ENCODE measurements around a stretch of chr13.

DNA sequence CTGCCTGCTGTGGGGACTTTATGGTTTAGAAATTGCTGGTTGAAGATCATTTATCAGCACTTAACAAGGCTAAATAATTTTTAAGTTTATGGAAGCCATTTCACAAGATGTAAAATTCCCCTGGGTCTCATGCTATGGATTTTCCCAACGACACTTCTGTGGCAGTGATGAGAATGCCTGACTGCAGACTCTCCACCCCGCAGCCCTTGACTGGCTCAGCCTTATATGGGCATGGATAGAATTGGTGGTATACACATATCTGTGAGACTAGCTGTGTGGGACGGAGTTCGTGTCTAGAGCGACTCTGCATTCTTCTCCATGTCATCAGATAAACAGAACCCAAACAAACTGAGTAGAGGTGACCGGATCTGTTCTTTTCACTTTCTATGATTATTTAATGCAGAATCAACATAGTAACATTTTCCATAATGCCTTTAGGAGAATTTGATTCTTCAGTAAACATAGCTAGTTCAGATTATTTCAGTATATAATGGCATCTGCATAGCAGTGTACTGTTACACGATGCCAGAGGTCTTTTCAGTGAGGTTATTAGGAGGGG, 52.9 kb downstream of the COL4A2 start:
- PRO-cap: no peak
- RAMPAGE, long total RNA, 3 experiments: no peak in any of the 3 experiments

GRCh38 chr13:110400540-110401256, 93.6 kb downstream of the COL4A2 start:
- PRO-cap: no peak
- RAMPAGE, long total RNA, 3 experiments: no peak in any of the 3 experiments

- PRO-cap: no peak
- RAMPAGE, long total RNA, 3 experiments: no peak in any of the 3 experiments
Measured at GRCh38 chr13:110556154-110556499, 5.4 kb downstream of the RAB20 start.

- PRO-cap: unidirectional peak, plus-strand start at chr13:110559569; bidirectional peak, plus-strand start at chr13:110559819, minus-strand start at chr13:110559673
- RAMPAGE, long total RNA, 3 experiments: no peak in any of the 3 experiments
Measured at GRCh38 chr13:110559064-110559945, 2.2 kb downstream of the RAB20 start.

GRCh38 chr13:110627236-110628174, 12.2 kb downstream of the NAXD start:
- PRO-cap: no peak
- RAMPAGE, long total RNA, 3 experiments: no peak in any of the 3 experiments

DNA sequence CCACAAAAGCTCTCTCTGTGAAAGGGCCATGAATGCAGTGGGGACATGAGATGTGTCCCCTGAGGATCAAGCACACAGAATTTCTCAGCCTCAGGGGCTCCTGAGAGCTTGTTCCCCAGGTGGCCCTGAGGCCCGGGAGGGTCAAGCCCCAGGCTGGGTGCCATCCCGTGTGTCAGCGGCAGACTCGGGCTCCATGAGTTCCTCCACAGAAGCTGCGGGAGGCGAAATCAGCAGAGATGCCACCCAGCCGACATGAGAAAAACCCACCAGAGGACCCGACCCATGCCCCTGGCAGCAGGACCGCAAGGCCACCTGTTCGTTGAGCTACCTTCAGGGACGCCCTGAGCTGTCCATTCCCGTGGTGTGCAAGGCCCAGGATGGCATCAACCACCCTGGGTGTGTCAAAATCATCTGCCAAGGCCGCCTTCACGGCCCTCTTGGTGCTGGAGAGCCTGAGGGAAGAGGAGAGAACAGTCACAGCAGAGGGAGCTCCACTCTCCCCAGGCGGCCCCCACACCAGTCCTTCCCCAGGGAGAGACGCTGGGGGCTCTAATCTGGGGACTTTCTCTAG, 30.4 kb downstream of the NAXD start:
- PRO-cap: no peak
- RAMPAGE, long total RNA, 3 experiments: no peak in any of the 3 experiments

DNA sequence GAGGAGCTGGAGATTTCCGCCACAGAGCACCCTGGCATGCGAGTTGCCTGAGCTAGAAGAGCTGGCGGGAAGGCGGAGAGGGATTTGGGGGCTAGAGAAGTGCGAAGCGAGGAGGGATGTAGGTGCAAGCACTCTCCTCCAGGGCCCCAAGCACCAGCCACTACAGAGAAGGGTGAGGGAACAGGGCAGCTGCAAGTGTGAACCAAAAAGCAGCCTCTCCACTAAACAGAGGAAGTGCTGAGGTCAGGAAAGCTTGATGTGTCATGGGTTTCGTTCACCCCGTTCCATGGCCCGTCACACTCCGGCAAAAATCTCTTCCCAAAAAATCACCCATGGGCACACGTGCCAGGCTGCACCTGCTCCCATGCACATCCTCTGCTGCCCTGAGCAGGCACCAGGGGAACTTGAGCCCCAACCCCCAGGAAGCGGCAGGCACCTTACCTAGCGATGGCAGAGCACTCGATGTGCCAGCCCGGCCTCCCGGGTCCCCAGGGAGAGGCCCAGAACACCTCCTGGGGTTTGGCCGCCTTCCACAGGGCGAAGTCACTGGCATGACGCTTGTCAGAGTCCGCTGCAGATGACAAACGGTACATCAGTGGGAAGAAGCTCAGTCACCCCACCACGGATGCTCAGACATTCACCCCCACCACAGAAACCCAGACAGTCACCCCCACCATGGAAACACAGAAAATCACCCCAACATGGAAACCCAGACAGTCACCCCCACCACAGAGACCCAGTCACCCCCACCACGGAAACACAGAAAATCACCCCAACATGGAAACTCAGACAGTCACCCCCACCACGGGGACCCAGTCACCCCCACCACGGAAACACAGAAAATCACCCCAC, 29.2 kb downstream of the CARS2 start:
- PRO-cap: no peak
- RAMPAGE, long total RNA, 3 experiments: no peak in any of the 3 experiments

GRCh38 chr13:110711765-110712771, 1.4 kb upstream of the ING1 start:
- PRO-cap: bidirectional peak, plus-strand start at chr13:110712531, minus-strand start at chr13:110712414
- RAMPAGE, long total RNA, 3 experiments: start-site peak on the minus strand in 1 of 3 experiments, at chr13:110712423-110713031 at its widest, 9 reads per replicate

- PRO-cap: no peak
- RAMPAGE, long total RNA, 3 experiments: no peak in any of the 3 experiments
Measured at GRCh38 chr13:110714714-110714854, 1.1 kb downstream of the ING1 start.

GRCh38 chr13:110719094-110719348, 5.5 kb downstream of the ING1 start:
- PRO-cap: no peak
- RAMPAGE, long total RNA, 3 experiments: no peak in any of the 3 experiments

GRCh38 chr13:110869110-110869909, 45.6 kb downstream of the ANKRD10 start:
- PRO-cap: unidirectional peak, plus-strand start at chr13:110869476
- RAMPAGE, long total RNA, 3 experiments: no peak in any of the 3 experiments

DNA sequence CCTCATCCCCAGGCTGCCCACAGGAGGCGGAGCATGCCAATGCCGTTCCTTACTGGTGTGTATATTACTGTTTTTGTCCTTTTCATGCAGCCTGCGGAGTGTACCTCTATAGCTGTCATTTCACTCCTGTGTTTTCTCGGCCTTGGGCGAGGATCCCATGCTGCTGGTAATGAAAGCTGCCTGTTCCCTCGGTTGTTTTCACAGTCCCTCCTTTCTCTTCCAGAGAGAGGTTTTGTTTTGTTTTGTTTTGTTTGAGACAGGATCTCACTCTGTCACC, 44.4 kb downstream of the ANKRD10 start:
- PRO-cap: bidirectional peak, plus-strand start at position 76 of the sequence, minus-strand start outside the sequence
- RAMPAGE, long total RNA, 3 experiments: no peak in any of the 3 experiments

DNA sequence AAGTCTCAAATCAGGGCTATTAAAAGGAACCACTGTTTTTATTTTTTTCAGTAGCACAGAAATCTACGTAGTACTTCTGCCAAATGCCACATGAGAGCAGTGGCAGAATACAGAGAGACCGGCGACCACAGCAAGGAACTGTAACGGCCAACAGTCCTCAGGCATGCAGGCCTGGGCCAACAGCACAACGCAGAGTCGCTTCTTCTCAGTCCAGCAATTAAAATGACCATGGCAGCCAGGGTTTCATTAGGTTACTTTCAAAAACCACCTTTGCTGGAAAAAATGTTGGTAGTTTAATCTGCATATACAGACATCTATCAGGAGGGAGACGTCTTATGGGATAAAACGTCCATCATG, 34.2 kb downstream of the ANKRD10 start:
- PRO-cap: no peak
- RAMPAGE, long total RNA, 3 experiments: no peak in any of the 3 experiments

- PRO-cap: no peak
- RAMPAGE, long total RNA, 3 experiments: no peak in any of the 3 experiments
Measured at GRCh38 chr13:110915967-110916272, 1.1 kb upstream of the ANKRD10 start.

DNA sequence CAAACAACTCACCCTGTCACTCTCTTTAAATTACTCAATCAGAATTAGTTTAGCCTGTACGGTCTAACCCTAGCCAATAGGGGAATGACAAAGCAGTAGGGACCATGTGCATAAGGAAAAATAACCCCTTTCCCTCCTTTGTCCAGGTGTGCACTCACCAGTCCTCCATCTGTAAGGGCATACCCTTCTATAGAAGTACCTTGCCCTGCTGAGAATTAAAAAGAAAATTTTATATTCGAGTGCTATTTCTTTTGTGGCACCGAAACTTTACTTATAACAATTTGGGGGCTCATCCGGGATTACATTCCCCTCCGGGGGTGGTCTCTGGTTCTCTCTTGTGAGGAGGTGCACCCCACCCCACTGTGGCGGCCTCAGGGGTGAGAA, 50.7 kb upstream of the ANKRD10 start:
- PRO-cap: no peak
- RAMPAGE, long total RNA, 3 experiments: no peak in any of the 3 experiments

- PRO-cap: no peak
- RAMPAGE, long total RNA, 3 experiments: no peak in any of the 3 experiments
Measured at GRCh38 chr13:111217444-111218149, 102.5 kb downstream of the ARHGEF7 start.

DNA sequence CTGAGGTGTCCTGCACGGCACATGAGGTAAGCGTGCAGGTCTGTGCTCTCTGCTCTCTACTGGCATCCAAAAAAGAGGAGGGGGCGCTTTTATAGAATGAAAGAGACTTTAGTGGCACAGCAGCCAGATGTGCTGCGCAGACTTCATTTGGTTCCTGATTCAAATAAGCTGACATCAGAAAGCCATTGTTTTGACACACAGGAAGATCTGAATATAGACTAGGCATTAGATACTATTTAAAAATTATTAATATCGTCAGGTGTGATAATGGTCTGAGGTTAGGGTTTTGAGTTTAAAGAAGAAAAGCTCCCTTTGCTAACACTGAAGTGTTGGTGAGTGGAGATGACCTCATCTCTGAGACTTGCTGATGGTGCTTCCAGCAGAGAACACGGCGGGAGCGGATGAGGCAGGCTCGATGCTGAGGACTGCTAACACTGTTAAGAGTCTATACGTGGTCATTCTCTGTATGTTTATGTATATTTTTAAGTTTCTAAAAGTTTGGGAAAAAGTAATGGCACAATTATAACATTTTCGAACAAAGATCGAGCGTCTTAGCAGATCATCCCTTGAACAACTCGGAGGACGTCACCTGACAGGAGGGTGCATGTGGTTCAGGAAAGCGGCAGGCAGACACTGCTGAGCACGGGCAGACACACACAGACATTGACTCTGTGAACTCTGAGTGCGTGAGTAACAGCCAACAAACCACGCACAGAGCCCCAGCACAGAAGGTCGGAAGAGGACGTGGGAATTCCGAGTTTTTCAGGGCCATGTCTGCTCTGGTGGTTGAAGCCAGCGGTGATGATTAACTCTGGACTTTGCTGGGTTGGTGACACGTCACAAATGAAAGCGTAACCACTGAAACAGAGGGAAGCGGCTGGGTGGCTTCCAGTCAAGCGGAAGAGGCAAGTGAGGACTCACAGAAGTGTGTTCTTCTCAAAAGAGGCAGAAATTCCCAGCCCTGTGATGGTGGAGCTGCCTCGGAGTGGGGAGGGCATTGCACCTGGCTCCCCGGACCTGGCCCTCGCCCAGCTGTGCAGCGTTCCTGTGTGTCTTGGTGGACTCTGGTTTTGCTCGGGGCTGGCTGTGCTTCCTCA, 92.0 kb upstream of the TEX29 start:
- PRO-cap: unidirectional peak, plus-strand start at position 891 of the sequence
- RAMPAGE, long total RNA, 3 experiments: no peak in any of the 3 experiments

- PRO-cap: no peak
- RAMPAGE, long total RNA, 3 experiments: no peak in any of the 3 experiments
Measured at GRCh38 chr13:111281631-111282239, 38.7 kb upstream of the TEX29 start.

DNA sequence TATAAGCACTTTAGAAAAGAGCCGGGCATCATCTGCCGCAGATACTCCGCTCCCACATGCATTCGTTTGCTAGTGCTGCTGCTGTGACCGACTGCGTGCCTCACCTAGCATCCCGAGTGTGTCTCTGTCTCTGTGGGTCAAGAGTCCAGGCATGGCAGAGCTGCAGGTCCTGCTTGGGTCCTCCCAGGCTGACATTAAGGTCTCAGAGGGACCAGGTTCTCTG, 7.9 kb upstream of the TEX29 start:
- PRO-cap: no peak
- RAMPAGE, long total RNA, 3 experiments: no peak in any of the 3 experiments

DNA sequence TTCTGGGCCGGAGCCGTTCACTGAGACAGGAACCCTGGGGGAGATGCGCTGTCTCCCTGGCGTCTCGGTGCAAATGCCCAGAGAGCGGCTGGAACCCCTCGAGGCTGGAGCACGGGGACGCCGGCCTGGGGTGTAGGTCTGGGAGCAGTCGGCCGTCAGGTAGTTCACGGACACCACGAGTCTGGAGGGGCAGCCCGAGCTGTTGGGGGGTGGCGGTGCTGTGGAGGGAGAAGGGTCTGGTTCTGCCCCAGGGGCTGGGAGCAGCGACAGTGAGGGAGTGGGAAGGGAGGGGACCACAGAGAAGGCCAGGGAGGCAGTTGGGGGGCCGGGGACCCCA, 173.3 kb upstream of the SOX1 start:
- PRO-cap: no peak
- RAMPAGE, long total RNA, 3 experiments: no peak in any of the 3 experiments

Measured in tibial nerve (tissue), 3 donors.